BE2C (cell line): Measurements from ENCODE around the gene ADAMTSL2.

GRCh38 chr9:133225350-133225896, 16.4 kb upstream of the OBP2B start:
- RRBS = no CpG with 5 or more reads among the region's 29 CpGs

GRCh38 chr9:133414533-133415000, 3.2 kb downstream of the REXO4 start:
- RRBS = no CpG with 5 or more reads among the region's 12 CpGs

- RRBS = no CpG with 5 or more reads among the region's 16 CpGs
Measured at GRCh38 chr9:133419024-133419636, 1.3 kb upstream of the REXO4 start.

- RRBS = no CpG with 5 or more reads among the region's 6 CpGs
Measured at GRCh38 chr9:133522444-133522930, 2.3 kb downstream of the MYMK start.

DNA sequence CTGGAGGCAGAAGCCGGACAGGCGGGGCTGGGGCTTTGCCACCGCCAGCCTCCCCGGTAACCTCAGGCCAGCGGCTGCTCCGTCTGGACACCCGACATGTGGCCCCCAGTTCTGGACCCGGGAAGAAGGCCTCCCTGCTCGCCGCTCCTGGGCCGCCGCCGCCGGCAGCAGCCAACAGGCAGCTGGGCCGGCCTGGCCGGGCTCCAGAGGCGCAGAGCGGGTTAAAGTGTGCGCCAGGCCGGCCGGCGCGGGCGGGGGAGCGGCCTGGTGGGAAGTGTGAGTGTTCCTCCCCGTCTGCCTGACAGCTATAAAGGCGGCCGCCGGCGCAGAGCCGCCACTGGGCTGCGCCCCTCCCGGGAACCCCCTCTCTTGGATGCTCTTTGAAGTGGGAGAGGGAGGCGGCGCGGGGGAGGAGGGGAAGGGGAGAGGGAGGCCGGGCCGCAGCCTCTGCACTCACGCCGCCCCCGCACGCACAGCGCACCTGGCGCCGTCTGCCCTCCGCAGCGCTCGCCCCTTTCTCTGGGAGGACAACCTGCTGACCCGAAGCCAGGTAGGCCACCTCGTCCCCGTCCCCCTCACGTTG, at the start of gene ADAMTSL2:
ADAMTSL2 (plus strand) TSS at position 337 of the 583 bp plus-strand sequence.
- RRBS = 1% methylated on average over 28 of the region's 52 CpGs

DNA sequence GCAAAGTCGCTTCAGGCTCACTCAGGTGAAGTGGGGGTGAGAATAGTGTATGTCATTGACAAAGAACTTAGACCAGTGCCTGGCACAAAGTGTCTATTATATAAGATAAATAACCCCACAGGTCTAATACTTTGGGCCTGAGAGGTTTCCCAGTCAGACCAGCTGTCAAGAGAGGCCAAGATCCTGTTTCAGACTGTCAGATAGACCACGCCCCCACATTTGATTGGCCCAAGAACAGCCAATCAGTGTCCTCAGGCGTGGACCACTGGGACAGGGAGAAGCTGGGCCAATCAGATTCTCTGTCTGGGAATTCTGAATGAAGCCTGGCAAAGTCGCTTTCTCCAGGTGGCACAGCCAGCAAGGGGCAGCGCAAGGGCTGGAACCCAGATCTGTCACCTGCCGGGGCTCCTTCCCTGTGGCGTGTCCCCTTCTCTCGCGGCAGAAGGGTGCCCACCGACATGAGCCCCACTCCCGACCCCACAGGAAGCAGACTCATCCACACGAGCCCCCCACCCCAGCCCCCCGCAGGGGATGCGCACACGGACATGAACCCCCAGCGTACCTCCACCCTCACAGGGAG, 6.3 kb downstream of the SARDH start:
- RRBS = no CpG with 5 or more reads among the region's 16 CpGs

DNA sequence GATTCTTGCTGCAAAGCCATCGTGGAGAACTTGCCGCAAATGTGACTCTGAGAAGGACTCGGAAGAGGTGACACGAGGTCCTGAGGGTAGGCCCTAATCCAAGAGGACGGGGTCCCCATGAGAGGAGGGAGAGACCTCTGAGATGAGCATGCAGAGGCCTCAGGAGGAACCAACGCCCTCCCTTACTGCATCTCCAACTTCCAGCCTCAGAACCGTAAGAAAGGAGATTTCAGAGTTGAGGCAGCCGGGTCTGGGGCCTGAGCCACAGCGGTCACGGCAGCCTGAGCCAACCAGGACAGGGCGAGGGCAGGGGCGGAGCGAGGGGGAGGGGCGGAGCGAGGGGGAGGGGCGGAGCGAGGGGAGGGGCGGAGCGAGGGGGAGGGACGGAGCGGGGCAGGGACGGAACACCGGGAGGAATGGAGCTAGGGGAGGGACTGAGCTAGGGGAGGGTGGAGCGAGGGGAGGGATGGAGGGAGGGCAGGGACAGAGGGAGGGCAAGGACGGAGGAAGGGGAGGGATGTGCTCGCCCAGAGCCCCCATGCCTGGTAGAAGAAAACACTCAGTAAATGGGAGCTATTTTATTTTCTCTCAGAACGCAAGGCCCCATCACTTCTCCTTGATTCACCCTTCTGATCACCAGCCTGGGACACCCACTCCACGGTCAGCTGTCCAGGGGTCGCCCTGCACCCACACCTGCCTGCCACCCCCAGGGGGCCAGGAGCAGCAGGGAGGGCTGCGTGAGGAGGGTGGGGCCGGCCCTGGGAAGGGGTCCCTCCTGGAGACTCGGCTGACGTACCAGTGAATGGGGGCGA, 21.4 kb upstream of the SARDH start:
- RRBS = no CpG with 5 or more reads among the region's 34 CpGs

- RRBS = 6% methylated on average over 2 of the region's 23 CpGs
Measured at GRCh38 chr9:133873860-133874783, 118.0 kb downstream of the VAV2 start.

GRCh38 chr9:133960250-133961150, 31.6 kb downstream of the VAV2 start:
- RRBS = 70% methylated on average over 5 of the region's 29 CpGs

GRCh38 chr9:133971535-133972485, 20.3 kb downstream of the VAV2 start:
- RRBS = no CpG with 5 or more reads among the region's 25 CpGs

GRCh38 chr9:134066906-134067119, 1.0 kb downstream of the BRD3 start:
- RRBS = under 1% methylated on average over 16 of the region's 19 CpGs

DNA sequence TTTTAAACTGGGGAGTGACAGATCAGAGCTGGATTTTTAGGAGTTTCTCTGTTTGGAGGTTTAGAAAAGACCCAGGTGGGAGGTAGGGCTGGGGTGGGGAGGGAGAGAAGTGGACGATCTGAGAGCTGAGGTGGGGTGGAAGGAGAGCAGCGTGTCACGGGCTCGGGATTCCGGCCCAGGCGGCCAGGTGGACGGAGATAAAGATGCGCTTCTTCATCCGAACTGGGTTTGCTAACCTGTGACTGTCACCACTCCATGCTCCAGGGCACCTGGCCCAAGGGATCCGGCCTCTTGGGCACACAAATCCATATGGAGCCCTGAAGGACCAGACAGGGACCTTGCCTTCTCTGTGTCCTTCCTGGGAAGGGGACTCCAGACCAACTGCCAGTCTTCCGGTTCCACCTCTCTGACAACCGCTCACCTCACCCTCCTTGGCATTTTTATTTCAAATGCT, 1.2 kb upstream of the WDR5 start:
- RRBS = 91% methylated on average over 5 of the region's 12 CpGs

- RRBS = no CpG with 5 or more reads among the region's 22 CpGs
Measured at GRCh38 chr9:134157899-134158527, 22.1 kb downstream of the WDR5 start.

- RRBS = no CpG with 5 or more reads among the region's 12 CpGs
Measured at GRCh38 chr9:134188345-134188740, 52.5 kb downstream of the WDR5 start.

DNA sequence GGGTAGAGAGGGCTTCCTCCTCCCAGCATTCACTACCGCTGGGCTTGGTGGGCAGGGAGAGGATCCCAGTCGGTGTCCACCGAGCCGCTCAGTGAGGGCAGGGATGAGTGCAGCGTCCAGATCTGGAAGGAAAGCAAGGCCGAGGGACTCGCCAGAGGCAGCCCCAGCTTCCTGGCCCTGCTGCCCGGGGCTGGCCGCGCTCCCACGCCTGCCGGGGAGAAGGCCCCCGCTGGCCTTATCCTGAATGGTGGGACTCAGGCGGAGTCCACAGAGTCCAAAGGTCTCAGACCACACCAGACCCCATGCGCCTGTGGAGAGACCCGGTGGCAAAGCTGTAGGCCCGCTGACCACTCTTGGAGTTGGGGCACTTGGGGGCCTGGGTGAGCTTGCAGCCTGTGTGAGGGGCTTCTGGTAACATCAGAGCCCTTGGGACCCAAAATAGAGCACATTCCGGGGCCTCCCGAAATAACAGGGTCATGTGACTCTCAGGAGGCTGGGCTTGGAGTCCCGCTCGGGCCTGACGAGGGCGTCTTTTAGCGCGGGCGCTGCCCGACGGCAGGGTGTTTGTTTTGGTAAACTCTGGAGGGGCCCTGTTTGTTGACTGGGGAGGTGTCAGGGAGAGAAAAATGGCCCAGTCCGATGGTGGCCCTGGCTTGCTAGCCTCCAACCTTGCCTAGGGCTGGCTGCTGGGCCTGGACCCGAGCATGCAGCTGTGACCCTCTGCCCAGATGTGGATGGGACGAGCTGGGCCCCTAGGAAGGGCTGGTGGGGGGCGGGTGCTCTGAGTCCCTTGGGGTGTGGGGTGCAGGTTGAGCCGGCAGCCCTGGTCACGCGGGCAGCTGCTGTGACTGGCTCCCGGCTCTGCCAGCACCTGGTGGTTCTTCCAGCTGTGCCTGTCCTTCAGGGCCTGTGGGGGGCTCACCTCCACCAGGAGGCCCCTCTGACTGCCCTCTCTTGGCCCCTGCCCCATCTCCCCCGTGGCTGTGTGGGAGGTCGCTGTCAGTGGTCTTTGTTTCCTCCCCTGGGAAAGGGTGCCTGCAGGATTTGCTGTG, 2.9 kb downstream of the RXRA start:
- RRBS = 84% methylated on average over 8 of the region's 38 CpGs

DNA sequence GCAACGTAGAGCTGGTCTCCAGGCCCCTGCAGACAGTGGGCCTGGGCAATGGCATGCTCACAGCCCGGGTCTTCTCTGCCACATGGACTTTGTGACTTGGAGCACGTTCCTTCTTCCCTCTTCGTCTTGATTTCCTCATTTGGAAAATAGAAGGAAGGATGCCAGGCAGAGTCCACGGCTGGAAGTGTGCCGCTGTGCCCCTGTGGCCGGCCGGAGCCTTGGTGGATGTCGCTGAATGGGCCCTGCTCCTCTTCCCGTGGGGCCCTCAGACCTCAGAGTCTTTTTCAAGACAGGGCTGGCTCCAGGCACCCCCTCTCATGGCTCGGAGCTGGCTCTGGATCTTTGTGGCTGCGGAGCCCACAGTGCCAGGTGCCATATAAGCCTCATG, 10.1 kb downstream of the RXRA start:
- RRBS = no CpG with 5 or more reads among the region's 12 CpGs

DNA sequence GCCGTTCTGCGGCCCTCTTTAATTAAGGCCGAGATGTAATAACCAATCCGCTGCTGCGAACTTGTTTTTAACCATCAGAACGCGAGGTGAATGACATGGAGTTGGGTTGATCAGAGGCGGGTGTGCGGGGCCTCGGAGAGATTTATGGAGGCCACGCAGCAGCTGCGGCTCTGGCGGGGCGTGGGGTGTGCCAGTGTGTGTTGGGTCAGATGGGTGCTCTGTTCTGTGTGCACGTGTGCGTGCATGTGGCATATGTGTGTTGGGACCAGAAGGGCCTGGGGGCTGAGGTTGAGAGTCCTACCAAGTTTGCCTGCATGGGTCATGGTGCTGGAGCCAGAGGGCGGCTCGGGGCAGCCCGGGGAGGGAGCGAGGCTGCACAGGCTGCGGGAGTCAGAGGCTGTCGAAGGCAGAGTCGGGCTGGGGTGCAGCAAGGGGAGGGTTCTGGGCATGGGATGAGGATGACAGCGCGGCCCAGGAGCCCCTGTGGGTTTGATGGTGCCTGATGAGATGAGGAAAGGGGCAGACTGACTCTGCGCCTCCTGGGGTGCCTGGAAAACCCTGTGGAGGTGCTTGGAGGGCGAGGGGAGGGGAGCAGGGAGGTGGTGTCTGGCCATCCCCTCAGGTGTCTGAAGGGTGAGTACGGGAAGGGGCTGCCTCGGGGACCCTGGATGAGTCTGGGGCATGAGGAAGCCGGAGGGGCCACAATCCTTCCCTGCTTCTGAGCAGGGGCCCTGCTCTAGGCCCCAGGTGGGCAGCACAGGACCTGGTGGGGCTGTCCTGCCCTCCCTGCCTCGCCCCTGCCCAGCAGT, 25.6 kb downstream of the RXRA start:
- RRBS = no CpG with 5 or more reads among the region's 31 CpGs

DNA sequence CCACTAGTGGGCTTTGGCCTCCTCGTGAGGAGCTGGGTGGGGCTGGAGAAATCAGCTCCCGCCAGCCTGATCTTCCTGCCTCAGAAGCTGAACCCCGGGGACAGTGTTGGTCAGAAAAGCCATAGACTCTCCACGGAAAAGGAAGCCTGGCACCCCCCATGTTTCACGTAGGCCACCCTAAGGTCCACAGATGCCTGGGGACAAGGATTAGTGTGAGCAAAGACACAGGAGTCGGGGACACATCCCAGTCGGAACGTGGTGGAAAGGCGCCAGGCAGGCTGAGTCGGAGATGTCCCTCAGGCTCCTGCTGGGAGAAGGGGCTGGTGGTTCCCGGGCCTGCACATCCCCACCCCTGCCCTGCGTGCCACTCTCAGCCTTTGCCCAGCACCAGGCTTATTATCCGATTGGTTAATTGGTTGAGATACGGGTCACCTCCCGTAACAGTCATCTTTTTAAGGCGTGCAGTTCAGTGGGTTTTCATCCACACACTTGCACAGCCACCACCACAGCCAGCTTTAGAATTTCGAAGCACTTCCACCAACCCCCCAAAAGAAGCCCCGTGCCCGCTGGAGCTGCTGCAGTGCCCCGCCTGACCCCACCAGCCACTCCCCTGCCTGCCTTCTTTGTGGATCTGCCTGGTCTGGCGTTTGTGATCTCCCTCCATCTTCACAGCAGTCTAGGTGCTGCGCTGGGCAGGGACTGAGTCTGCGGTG, 40.5 kb downstream of the RXRA start:
- RRBS = no CpG with 5 or more reads among the region's 23 CpGs

- RRBS = no CpG with 5 or more reads among the region's 28 CpGs
Measured at GRCh38 chr9:134372547-134373478, 46.6 kb downstream of the RXRA start.

- RRBS = 45% methylated on average over 7 of the region's 29 CpGs
Measured at GRCh38 chr9:134377629-134378539, 51.6 kb downstream of the RXRA start.